ENCODE measurements around a stretch of chr2.

- PRO-cap = no peak
These were observed 19.4 kb downstream of the KLHL29 start for GRCh38 chr2:23404434-23404798.

DNA sequence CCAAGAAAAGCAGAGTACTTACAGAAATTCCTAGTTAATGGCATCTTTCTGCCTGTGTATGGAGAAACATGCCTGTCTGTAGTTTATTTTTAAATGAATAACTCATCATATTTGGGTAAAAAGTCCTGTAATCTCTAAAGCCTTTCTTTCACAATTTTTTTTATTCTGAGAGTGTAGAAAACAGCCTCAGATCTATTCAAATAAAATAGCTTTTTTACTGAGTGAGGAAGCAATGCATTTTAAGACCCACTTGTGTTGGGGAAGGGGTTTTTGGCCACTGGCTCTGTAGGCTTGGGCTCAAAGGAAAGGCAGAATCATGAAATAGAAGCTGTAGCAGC is 82.4 kb downstream of the KLHL29 start:
- PRO-cap = no peak

GRCh38 chr2:23502007-23502687 is 117.2 kb downstream of the KLHL29 start:
- PRO-cap = no peak

- PRO-cap = no peak
These were observed 142.0 kb downstream of the KLHL29 start for GRCh38 chr2:23526988-23527345.

DNA sequence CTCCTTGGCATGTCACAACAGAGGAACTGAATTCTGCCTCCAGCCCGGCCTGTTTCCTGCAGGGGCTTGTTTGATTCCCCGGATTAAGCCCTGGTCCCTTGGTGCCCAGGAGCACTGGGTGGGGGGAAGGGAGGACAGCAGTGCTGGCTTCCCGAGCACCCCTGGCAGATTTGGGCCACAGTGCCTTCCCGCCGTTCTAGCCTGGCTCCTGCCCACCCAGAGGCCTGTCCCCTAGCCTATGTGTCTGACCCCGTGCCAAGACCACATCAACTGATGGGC is 179.4 kb downstream of the KLHL29 start:
- PRO-cap = no peak

DNA sequence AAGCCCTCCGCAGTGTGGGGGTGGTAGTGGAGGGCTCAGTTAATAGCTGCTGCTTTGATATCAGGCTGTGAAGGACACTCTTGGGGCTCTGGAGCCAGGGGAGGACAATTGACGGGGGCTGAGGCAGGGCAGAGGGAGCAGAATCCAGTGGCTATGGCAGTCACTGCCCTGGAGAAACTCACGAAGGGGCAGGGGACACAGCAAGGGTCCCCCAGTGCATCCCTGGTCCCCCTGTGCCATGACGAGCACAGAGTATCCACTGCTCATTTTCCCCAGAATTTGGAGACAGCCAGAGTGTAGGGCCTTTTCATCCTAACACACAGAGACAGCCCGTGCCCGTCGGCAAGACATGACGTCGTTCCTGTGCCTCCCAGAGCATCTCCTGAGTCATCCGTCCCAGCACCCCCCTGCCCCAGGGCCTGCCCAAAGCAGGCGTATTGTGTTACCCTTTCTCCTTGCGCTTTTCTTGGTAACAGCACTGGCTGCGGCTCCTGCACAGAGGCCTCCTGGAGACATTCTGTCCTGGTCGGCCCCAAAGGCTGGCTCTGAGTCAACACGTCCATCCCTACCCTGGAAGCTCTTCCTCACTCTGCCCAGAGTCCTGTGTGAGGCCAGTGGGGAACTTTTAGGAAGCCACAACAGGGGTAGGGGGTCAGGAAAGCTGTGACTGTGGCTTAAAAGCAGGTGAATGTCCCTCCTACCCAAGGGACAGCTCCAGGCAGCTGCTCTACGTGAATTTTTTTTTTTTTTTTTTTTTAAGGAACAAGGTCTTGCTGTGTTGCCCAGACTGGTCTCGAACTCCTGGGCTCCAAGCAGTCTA is 217.1 kb downstream of the KLHL29 start:
- PRO-cap = no peak

DNA sequence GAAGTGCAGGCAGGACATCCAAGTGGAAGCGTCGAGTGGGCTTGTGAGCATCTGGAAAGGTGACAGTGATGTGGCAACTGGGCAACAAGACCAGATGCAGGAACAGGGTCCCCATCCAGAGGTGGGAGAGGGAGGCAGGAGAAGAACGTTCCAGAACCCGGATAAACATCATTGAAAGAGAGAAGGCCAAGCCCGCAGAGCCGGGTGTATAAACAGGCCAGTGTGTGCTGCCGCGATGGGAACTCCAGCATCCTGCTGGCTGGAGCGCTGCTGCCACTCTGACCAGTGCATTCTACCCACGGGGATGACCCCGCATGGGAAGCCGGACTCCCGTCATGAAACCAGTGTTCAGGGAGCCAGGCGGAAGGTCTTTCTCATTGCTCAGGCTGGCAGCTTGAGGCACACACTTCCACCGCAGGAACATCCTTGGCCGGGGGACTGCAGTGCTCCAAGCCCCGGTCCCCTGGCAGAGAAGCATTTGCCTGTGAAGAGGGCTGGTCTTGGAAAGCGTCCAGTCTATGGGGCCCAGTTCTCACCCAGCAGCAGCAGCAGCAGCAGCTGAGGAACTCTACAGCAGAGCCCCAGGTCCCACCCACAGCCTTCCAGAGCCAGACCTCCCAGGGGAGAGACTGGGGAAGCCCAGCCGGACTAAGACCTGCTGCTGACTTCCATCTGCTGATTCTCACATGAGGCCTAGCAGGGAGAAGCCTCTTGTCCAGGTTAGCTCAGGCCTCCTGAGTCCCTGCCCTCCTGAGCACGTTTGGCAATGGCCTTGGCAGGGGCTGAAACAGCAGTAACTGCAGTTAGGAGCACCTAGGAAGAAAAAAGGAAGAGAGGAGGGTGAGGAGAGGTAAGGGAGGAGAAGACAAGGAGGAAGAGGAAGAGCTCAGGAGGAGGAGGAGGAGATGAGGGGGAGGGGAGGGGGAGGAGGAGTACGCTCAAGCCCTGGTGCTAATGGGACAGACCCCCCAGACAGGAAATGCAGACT is 236.0 kb downstream of the KLHL29 start:
- PRO-cap = no peak

GRCh38 chr2:23691290-23691874 is 235.5 kb downstream of the ATAD2B start:
- PRO-cap = no peak

GRCh38 chr2:23895660-23896040 is 31.3 kb downstream of the ATAD2B start:
- PRO-cap = no peak

DNA sequence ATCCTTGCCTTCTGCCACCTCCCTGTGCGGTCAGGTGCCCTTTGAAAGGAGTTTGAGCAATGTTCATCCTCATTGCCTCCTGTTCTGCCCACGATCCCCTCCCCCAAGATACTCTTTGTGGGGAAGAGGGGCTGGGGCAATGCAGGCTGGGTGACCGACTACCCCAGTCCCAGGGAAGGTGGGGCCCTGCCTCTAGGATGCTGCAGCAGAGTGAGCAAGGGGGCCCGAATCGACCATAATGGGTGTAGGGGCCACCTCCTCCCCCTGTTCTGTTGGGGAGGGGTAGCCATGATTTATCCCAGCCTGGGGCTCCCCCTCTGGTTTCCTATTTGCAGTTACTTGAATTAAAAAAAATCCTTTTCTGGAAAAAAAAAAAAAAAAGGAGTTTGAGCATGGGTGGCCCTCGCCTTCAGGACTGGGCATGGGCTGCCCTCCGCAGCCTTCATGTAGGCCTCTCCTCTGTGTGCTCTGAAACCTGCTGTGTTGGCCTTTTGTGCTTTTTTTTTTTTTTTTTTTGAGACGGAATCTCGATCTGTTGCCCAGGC is 8.5 kb downstream of the MFSD2B start:
- PRO-cap = no peak

DNA sequence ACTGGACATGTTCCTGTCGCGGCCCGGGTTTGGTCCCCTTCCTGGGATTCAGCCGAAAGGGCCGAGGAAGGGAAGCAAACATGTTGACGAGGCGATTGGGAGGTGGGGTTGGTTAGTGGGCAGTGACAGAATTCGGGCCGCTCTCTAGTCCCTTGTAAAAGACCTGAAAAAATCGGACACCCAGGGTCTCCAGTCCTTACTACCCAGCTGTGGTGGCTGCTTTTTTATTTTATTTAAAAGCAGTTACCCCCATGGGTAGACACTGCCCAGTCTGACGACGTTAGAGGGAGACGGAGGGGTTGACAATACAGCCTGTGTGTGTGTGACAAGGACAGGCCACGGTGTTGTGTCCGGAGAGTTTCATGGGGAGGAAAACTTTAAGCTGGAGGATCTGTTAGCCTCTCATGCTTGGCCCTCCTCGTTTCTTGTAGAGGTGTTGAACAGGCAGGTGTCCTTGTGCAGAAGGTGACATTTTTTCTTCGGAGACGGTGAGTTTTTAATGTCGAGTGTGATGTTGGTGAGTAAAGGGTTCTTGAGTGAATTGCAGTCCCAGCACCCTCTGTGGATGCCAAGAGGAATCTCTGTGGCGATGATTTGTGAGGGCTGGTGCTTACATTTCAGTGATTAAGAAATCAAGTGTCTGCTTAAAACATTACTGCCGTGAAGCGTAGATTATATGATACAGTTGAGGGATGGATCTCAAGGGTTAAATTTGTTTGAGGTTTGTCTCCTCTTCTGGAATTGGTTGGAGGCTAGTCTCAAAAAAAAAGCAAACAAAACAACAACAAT is 1.3 kb downstream of the NCOA1 start:
- PRO-cap = no peak

DNA sequence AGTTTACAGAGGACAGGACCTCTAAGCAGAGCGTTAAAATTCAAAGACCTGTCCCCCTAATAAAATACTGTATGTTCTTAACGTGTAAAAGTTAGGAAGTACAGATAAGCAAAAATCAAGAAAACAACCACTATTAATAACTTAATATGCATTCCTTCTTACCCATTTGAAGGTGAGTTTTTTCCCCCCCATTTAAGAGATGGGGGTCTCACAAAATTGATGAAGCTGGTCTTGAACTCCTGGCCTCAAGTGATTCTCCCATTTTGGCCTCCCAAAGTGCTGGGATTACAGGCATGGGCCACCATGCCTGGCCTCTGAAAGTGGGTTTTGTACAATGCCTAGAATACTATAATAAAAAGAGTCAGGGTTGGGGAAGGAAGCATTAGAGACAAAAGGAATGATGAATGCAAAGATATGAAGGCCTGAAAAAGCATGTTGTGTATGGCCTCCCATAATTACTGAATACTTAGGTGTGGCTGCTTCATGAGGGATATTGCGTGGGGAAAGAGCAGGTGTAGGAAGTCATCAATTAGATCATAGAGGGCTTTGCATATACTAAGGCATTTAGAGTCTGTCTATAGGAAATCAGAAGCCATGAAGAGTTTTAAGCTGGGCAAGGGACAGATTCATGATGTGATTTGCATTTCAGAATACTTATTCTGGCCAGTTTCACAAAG is 48.0 kb downstream of the NCOA1 start:
- PRO-cap = no peak

- PRO-cap = no peak
These were observed 63.1 kb downstream of the NCOA1 start for GRCh38 chr2:24554014-24554624.

DNA sequence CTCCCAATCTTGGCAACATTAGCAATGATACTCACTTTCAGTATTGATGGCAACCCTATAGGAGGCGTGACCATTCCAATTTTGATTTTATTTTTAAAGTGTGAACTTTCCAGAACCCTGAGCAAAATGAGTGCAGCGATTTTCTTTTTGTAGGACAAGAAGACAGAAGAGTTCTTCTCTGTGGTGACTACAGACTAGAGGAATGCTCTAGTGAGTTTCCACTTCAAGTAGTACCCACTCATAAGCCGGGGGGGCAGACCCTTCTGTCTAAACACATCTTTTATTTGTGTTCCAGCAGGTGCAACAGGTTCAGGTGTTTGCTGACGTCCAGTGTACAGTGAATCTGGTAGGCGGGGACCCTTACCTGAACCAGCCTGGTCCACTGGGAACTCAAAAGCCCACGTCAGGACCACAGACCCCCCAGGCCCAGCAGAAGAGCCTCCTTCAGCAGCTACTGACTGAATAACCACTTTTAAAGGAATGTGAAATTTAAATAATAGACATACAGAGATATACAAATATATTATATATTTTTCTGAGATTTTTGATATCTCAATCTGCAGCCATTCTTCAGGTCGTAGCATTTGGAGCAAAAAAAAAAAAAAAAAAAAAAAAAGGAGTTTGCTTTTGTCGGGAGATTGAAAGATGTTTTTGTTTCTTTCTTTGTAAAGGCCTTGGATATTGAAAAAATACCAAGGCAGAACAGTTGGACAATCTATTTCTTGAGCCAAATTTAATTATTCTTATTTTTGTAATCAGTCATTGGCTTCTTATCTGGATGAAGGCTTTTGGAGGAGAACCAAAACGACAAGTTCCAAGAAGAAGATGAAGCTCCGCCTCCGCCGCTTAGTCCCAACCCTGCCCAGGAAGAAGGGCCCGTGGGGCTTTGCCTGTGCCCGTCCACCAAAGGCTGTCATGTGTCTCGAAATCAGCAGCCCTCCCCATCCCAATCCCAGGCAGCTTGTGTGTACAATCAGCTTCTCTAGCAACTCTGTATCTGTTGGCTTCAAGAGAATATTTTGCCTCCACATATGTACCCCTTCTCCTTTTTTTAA is 24.9 kb downstream of the PTRHD1 start:
- PRO-cap = no peak

GRCh38 chr2:24859497-24860007 is 60.5 kb downstream of the ADCY3 start:
- PRO-cap = no peak

DNA sequence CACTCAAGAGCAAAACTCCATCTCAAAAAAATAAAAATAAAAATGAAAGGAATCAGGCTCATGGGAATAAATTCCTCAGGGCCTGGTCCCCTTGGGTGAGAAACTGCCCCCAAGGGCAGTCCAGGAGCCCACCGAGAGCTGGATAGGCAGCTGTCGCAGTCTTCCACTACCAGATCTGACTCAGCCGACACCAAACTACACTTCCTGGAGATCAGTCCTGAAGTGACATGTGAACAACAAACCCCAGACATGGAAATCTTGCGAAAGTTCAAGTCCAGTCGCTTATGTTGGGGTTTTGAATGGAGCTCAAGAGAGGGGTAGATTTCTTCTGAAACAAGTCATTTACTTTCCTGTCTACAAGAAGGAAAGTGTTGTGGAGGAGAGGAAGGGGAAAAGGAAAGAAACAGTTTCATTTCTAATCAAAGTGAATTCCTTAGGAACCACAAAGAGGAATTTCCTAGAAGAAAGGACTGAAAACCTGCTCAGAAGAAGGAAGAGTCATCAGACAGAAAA is 12.9 kb downstream of the ADCY3 start:
- PRO-cap = no peak

- PRO-cap = no peak
These were observed 36.7 kb downstream of the POMC start for GRCh38 chr2:25131508-25132297.

DNA sequence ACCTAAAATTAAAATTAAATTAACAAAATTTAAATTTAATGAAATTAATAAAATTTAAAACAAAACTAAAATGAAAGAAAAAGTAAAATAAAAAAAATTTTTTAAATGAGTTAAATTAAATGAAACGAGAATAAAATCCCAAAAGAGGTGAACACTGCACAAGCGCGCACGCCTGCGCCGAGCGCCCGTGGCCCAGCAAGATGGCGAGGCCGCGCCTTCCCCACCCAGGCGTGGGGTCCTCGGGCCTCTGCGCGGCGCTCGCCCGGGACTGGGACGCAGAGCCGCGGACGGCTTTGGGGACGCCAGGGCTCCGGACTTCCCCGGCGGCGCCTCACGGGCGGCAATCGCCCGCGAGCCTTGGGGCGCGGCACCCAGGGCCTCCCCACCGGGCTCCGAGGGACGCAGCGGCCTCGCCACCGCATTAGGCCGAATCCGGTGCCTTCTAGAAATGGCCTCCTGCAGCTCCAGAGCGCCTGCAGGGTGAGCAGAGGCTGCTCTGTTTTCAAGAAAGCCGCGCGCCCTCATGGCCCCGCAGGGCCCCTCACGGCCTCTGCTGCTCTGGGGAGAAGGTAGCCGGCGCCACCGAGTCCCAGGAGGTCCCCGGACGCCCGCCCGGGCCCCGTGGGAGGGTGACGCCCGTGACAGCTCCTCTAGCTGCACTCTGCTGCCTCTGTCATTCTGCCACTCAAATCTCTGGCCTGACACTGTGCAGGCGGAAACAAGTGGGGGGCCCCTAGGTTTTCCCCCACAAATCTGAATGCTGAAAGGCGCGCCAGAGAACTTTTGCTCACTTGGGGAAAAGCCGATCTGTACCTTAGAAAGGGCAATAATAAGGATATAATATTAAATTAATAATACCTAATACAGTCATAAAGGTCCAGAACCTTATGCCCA is 35.9 kb upstream of the POMC start:
- PRO-cap = no peak

GRCh38 chr2:25233770-25234531 is 65.6 kb upstream of the POMC start:
- PRO-cap = no peak

DNA sequence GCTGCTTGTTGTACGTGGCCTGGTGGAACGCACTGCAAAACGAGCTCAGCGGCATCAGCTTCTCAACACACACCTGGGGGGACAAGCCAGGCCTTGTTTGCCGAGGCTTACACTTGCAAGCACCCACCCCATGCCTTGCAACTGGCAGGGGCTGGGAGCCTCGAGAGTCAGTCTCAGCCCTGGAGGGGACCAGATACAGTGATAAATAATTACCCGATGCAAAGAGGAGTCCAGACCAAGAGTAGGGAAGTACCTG is 78.6 kb upstream of the POMC start:
- PRO-cap = no peak

All from WTC11 (cell line).